RPMI7951 (cell line): ENCODE measurements around the genes BORCS8, ZNF85, ZNF729 and ZNF681.

- RAMPAGE, long total RNA = no peak
Measured at GRCh38 chr19:18668956-18669685, 14.4 kb upstream of the CRTC1 start.

- RAMPAGE, long total RNA = no peak
Measured at GRCh38 chr19:18741700-18742249, 49.3 kb downstream of the COMP start.

DNA sequence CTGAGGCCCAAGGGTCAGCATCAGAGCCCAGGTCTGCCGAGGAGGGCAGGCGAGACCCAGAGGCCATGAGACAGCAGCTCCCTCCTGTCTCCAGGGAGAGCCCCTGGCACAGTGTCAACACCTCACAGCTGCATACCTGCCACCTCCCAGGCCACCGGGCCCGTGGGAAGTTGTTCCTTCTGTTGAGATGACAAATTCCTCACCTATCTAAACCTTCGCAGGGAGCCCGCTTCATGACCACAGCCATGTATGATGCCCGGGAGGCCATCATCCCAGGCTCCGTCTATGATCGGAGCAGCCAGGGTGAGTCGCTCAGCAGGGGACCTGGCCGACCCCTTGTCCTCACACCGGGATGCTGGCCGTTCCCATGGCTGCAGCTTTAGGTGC, 32.0 kb downstream of the CERS1 start:
- RAMPAGE, long total RNA = no peak

- RAMPAGE, long total RNA = no peak
Measured at GRCh38 chr19:18903236-18903814, 7.4 kb upstream of the CERS1 start.

GRCh38 chr19:18924133-18925242, 5.0 kb downstream of the DDX49 start:
- RAMPAGE, long total RNA = no peak

DNA sequence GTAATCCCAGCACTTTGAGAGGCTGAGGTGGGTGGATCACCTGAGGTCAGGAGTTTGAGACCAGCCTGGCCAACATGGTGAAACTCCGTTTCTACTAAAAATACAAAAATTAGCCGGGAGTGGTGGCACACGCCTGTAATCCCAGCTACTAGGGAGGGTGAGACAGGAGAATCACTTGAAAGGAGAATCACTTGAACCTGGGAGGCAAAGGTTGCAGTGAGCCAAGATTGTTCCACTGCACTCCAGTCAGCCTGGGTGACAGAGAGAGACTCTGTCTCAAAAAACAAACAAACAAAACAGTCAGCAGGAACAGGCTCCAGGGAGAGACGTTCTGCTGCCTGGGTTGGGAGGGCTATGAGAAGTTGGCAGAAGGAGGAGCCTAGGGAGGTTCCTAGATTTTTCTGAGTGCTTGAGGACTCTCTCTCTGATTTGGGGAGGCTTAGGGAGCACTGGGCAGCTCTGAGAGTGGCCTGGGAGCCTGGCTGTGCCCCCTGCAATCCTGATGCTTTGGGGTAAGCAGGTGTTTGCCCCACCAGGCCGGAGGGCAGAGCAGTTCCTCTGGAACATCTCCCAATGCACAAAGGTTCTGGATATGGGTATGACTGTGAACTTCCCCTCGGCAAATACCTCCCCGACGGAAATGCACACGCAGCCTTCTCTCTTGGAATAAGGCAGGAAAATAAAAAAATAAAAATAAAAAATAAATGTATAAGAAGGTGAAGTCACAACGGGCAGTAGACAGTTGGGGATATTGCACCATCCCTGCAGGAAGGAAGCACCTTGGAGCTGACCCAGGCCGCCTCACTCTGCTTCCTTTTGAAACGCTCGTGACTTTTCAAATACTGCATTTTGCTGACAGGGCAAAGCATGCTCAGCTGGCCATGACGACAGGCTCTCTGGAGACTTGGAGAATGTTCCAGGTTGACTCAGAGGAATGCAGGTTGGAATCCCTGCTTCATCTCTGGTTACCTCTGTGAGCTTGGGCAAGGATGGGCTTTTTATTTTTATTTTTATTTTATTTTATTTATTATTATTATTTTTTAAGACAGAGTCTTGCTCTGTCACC, 26.4 kb upstream of the HOMER3 start:
- RAMPAGE, long total RNA = no peak

- RAMPAGE, long total RNA = no peak
Measured at GRCh38 chr19:19167375-19167858, 2.6 kb downstream of the MEF2B start.

- RAMPAGE, long total RNA = no peak
Measured at GRCh38 chr19:19191690-19192398, at the start of gene BORCS8. Gene BORCS8, minus strand, starts transcription at chr19:19192152.

- RAMPAGE, long total RNA = no peak
Measured at GRCh38 chr19:19319818-19320286, 457 bp downstream of the SUGP1 start.

DNA sequence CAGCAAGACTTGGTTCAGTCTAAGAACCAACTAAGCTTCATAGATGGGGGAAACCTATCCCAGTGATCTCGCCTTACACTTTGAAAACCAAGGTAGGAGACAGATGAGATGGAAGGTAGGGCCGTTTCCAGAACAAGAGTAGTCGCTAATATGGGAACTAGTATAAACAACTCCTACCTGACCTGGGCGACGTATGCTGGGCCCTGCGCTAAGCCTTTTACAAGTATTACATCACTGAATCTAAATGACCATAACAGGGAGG, 753 bp downstream of the ATP13A1 start:
- RAMPAGE, long total RNA = no peak

- RAMPAGE, long total RNA = no peak
Measured at GRCh38 chr19:20237632-20238805, 71.0 kb downstream of the ZNF486 start.

- RAMPAGE, long total RNA = no peak
Measured at GRCh38 chr19:20615964-20616341, 45.4 kb downstream of the ZNF626 start.

- RAMPAGE, long total RNA = start-site peak on the plus strand at chr19:20923248-20923282, 43 and 17 reads in 2 replicates
Measured at GRCh38 chr19:20922816-20923926, at the start of gene ZNF85. Gene ZNF85, plus strand, starts transcription at chr19:20923251.

GRCh38 chr19:21087798-21088306, 5.8 kb downstream of the ZNF714 start:
- RAMPAGE, long total RNA = no peak

DNA sequence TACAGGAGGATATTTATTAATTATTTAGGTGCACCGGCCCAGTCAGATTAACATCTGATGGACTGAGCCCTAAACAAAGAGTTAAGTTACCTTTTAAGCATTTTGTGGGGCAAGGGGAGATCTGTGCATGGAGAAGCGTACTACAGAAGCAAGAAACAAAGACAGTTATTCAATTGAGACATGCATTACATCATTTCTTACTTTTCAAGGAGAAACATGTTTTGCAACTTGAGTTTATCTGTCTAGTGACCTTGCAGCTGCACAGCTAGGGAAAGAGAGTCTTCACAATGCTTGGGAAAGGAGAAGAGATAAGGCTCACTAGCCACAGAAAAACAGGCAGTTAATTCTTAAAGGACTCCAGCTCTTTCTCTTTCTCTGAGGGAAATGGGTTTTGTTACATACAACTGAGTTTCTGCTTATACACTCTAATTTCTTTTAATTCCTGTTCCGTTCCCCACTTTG, 55.8 kb downstream of the ZNF431 start:
- RAMPAGE, long total RNA = no peak

- RAMPAGE, long total RNA = no peak
Measured at GRCh38 chr19:21567518-21568455, 62.4 kb downstream of the ZNF429 start.

GRCh38 chr19:21584482-21585001, 79.1 kb downstream of the ZNF429 start:
- RAMPAGE, long total RNA = no peak

DNA sequence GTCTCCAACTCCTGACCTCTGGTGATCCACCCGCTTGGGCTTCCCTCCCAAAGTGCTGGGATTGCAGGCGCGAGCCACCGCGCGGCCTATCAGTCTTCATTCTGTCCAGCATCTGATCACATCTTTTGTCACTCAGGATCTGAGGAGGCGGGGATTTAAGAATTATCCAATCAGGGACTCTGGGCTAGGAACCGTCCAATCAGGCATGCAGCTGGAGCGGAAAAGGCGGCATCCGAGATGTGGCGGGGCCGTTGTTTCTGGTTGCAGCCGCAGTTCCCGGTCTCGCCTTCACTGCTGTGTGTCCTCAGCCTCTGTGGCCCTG, at the start of gene ZNF729:
ZNF729 (plus strand) TSS at position 270 of the 322 bp plus-strand sequence.
- RAMPAGE, long total RNA = no peak

- RAMPAGE, long total RNA = no peak
Measured at GRCh38 chr19:23261216-23262037, 11.2 kb upstream of the ZNF724 start.

DNA sequence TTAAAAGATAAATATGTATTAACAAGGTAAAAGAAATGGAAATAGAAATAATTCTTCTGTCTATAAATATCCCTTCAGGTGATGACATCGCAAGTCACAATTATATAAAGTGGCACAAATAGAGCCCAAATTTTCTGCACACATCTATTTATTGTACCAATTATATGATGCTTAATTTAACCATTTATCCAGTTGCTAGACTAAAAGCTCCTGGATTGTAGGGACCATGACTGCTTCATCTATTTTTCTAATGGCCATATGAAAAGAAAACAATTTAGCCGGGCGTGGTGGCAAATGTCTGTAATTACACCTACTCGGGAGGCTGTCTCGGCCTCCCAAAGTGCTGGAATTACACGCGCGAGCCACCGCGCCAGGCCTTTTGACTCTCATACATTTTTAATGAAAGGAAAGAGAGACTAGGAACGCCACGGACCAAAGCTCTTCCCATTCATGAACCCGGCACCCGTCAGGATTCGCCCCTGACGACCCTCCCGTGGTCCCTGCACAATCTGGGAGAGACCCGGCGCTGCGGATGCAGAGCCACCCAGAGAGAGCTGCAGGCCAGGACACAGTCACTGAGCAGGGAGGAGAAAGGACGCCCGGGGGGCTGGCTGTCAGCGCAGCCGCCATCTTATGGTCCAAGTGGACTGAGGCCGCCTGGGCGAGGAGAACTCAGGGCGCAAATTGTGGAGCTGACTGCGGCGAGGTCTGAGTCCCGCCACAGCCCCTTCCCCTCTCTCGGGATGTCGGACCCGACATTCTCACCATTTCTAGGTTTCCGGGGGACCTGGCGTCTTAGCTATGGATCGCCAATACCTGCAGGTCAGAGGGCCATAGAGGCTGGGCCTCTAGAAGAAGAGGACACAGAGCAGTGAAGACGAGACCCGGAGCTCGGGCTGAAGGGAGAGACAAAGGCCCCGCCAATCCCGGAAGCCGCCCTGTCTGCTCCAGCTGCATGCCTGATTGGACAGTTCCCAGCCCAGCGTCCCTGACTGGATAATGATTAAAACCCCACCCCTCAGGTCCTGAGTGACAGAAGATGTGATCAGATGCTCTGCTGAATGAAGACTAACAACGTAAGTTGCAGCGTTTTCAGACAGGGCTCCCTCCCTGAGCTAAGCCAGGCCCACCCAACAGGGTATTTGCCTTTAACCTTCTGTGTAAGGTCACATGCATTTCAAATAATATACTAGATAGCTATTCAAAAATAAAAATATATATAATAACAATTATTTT, at the start of gene ZNF681:
ZNF681 (minus strand) TSS at position 910 of the 1,236 bp plus-strand sequence.
- RAMPAGE, long total RNA = no peak